Melanocyte of skin (primary cell): ENCODE measurements around the genes ZBTB17 and EPHA2.

GRCh38 chr1:15681268-15681866 is 2.8 kb upstream of the PLEKHM2 start:
- CAGE, long polyA plus RNA, 2 experiments, result no peak in any of the 2 experiments

DNA sequence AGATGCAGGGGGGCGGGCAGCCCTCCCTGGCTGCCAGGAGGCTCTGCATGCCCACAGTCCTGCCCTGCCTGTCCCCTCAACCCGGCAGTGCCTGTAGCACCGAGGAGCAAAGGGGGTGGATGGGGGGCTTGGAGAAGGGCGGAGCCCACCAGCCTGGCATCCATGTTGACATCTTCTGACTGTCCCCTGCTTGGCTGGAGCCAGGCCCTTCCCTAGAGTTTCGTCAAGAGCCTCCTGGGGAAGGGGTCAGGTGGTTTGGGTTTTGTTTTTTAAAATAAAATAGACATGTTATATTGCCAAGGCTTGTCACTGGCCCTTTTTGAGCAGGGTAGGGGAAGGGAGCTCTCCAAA is 1.6 kb upstream of the SLC25A34 start:
- CAGE, long polyA plus RNA, 2 experiments, result no peak in any of the 2 experiments

- CAGE, long polyA plus RNA, 2 experiments, result no peak in any of the 2 experiments
Observed at GRCh38 chr1:15760274-15761509, 2.1 kb downstream of the FBLIM1 start.

DNA sequence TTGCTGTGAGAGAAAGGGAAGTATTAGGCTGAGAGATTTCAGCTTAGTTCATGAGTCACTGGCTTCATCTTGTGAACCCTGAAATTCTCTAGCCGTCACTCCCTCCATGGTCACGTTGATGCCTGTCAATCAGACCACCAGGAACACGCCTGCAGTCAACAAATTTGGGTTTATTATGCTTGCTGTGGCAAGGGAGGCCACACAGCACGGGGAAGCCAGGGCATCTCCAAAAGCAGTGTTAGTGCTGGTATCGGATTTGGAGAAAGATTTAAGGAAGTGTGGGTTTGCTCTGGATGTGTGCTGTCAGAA is 18.7 kb downstream of the UQCRHL start:
- CAGE, long polyA plus RNA, 2 experiments, result no peak in any of the 2 experiments

GRCh38 chr1:15795046-15795435 is 12.4 kb downstream of the UQCRHL start:
- CAGE, long polyA plus RNA, 2 experiments, result no peak in any of the 2 experiments

- CAGE, long polyA plus RNA, 2 experiments, result no peak in any of the 2 experiments
Observed at GRCh38 chr1:15800796-15801522, 6.5 kb downstream of the UQCRHL start.

GRCh38 chr1:15834219-15835371 is 12.9 kb upstream of the SPEN start:
- CAGE, long polyA plus RNA, 2 experiments, result no peak in any of the 2 experiments

- CAGE, long polyA plus RNA, 2 experiments, result no peak in any of the 2 experiments
Observed at GRCh38 chr1:15836708-15837795, 10.5 kb upstream of the SPEN start.

GRCh38 chr1:15927882-15928439 is 47.9 kb downstream of the ZBTB17 start:
- CAGE, long polyA plus RNA, 2 experiments, result no peak in any of the 2 experiments

DNA sequence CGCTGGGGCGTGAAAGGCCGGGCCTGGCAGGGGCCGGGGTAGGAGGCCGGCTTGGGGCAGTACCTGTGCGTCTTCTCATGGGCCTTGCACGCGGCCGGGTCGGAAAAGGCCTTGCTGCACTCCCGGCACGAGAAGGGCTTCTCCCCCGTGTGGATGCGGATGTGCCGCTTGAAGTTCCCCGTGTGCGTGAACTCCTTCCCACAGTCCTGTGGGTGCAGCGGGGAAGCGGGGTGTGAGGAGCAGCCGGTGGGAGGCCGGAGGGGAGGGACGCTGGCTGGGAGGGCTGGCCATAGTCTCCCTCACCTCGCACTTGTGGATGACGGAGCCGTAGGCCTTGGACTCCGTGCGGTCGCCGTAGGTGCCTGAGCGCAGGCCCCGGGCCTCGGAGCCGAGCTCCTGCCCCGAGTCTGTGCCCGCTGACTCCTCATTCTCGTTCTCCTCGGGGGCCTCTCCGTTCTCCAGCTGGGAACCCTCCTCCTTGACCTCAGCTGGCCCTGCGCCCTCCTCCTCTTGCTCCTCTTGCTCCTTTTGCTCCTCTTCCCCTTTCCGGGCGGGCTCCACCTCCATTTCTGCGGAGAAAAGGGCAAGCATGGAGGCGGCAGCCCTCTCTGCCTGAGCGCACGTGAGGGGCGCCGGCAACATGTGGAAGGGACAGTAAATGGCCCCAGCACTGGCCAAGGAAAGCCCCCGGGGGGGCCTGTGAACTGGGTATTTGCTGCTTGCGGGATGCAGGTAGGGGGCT is 31.1 kb downstream of the ZBTB17 start:
- CAGE, long polyA plus RNA, 2 experiments, result no peak in any of the 2 experiments

GRCh38 chr1:15946898-15947347 is 29.0 kb downstream of the ZBTB17 start:
- CAGE, long polyA plus RNA, 2 experiments, result no peak in any of the 2 experiments

- CAGE, long polyA plus RNA, 2 experiments, result no peak in any of the 2 experiments
Observed at GRCh38 chr1:15948812-15949628, 26.9 kb downstream of the ZBTB17 start.

DNA sequence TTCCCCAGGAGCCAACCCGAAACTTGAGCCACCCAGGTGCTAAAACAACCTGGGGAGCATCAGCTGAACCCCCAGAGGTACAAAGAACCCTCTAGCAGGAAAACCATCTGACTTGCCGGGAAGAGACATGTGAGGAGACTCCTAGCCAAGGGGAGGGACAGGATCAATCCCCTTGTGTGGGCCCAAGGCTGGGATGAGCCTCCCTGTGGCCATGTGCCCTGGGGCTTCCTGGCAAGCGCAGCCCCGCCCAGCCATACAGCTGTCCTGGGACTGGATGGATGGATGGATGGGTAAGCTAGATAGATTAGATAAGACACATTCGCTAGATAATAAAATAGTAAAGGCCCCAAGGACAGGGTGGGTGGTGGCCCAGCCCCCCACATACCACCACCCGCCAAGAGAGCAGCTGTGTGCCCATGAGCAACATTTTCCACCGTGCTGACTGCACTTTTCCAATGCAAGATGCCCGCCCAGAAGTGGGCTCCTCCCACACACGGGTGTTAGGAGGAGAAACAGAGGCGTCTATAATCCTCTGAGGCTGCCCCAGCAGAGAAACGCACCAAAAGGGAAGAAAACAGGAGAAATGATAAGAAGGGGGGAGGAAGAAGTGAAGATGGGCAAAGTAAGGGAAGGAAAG is 25.1 kb downstream of the ZBTB17 start:
- CAGE, long polyA plus RNA, 2 experiments, result no peak in any of the 2 experiments

DNA sequence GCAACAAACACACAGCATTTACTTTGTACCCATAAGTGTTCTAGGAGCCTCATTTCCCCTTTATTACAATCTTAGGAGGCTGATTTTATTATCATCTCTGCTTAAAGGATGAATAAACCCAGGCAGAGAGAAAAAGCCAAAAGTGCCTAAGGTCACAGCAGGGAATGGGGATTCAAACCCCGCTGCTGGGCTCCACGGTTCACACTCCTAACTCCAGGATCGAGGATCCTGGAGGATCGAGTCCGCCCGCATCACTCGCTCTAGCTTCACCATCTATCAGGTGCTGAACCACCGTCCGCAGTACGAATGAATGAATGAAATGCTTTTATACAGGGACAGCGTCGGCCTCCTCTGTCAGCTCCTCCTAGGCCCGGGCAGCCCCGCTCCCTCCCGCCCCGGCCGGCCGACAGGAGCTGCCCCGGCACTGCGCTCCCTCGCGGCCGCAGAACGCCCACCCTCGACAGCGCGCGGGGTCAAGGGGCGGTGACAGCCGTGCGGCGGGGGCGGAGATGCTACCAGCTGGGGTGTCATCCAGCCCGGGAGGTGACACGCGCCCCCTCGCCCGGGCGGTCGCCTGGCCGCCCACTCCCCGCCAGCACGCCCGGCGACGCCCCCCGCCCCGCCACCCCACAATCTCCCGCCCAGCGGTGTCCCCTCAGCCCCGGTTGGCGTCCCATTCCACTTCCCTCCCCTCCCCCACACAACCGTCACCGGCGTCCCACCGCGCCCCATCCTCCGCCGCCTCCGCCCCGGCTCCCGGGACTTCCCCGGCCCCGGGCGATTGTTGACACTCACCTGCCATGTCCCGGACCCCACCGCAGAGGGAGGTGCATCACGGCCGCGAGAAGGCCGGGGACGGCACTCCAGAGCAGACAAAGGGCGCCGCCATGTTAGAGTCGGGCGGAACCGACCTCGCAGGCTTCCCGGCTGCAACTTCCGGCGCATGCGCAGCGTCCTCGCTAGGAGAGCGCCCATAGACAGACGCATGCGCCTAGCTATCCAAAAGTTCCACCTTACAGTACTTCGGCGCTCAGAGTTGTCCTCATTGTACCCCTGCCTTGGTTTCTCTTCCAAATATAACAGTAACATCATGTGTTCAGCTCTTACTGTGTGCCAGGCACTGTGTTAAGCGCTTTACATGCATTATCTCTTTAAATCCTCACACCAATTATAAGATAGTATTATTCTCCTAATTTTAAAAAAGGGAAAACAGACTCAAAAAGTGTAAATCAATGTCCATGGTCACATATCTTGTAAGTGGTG is at the start of gene ZBTB17:
Gene ZBTB17 (minus strand): TSS at position 914 of the 1,263 bp plus-strand sequence.
- CAGE, long polyA plus RNA, 2 experiments, result no peak in any of the 2 experiments

DNA sequence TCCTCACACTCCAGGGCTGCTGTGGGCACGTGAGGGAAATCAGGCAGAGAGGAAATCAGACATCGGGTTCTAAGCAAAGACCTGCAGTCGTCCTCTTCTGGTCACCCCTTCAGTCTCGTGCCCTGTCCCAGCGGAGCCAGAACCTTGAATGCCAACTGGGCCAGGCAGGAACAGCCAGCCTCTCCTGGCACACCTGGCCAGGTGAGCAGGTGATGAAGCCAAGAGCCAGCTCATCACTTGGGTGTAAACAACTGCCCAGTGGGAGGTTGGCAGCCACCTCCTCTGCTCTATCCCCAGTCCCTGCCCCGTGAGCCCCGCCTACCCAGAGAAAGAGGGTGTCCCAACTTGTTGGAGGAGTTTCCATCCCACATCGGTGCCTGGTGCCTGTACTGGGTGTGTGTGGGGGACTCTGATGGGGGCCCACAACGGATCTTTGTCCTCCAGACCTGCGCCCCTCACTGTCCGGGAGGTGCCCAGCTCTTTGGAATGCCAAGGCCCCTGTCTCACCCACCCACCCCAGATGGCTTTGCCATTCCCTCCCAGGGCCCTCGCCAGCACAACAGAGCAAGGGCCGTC is 17.8 kb upstream of the FAM131C start:
- CAGE, long polyA plus RNA, 2 experiments, result no peak in any of the 2 experiments

DNA sequence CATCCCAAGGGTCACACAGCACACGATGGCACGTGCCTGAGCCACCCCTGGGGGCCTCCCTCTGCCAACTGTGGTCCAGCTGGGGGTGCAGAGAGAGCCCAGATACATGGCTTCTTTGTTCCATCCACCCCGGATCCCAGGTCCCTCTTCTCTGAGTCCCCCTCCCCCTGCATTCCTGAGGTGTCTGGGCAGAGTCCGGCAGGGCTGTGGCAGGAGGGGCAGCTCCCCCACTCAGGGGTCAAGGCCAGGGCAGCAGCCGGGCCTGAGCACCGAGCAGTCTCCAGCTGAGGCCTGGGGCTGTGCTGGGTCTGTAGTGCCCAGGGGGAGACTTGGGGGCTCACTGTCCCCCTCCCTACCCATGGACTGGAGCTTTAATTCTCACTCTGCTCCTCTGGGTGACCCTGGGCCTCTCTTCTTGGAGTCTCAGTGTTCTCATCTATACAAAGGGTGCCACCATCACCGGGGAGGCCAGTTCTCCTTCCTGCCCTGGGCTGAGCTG is 39.5 kb upstream of the FAM131C start:
- CAGE, long polyA plus RNA, 2 experiments, result no peak in any of the 2 experiments

DNA sequence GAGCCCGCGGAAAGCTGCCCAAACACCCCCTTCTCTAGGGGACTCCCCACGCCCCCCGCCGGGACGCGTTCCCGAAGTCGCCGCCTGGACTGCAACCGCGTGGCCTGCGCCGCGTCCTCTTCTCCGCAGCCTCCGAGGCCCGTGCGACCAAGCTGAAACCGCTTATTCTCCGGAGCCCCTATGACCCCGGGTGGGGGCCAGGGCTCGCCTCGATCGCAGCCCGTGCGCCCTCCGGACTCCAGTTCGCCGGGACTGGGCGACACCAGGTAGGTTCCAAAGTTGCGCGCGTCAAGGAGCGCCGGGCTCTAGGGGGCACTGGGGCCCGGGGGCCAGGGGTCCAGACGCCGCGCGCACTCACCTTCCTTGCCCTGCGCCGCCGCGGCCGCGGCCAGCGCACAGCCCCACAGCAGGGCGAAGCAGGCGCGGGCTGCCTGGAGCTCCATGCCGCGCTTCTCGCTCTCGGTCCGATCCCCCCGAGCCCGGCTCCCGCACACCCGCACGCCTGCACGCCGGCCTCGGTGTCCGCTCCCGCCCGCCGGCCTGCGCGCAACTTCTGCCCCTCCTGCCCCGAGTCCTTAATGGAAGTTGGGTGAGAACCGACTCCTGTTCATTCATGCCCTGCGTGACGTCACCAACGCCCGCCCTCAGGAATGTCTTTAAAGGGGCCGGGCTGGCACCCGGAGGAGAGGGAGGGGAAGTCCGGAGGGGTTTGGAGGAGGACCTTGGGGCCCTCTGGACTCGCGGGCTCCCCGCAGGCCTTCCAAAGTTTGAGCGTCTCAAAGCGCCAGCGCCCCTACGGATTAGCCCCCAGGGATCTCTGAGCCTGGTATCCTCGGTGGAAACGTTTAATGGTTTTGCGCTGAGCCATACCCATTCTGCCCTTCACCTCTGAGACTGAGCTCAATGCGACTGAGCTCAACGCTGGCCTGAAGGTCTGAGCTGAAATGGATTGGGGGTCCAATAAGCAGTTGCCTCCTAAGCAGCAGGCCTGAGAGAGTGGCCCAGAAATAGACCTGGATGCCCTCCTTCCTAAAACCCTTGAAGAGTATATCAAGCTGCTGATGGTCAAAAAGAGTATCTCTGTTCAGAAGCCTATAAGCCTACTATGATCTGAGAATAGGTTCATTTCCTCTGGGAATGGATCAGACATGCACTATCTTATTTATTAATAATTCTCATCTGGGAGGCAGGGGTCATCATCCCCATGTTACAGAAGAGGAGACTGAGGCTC is at the start of gene EPHA2:
Gene EPHA2 (minus strand): TSS at position 580 of the 1,231 bp plus-strand sequence.
- CAGE, long polyA plus RNA, 2 experiments, result no peak in any of the 2 experiments

DNA sequence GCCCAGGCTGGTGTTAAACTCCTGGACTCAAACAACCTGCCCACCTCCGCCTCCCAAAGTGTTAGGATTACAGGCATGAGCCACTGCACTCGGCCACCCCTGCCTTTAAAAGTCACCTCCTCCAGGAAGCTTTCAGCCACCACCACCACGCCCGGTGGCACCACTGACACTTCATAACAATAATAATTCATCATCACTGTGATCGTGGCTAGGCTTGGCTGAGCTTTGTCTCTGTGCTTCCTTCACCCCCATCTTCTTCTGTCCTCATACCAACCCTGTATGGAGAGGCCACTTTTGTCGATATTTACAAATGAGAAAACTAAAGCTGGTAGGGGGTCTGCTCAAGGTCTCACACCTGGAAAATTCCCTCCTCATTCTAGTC is 12.8 kb upstream of the EPHA2 start:
- CAGE, long polyA plus RNA, 2 experiments, result no peak in any of the 2 experiments

GRCh38 chr1:16180332-16180830 is 24.5 kb upstream of the EPHA2 start:
- CAGE, long polyA plus RNA, 2 experiments, result no peak in any of the 2 experiments

GRCh38 chr1:16181596-16182268 is 25.9 kb upstream of the EPHA2 start:
- CAGE, long polyA plus RNA, 2 experiments, result no peak in any of the 2 experiments